ENCODE measurements around a stretch of chr3.

DNA sequence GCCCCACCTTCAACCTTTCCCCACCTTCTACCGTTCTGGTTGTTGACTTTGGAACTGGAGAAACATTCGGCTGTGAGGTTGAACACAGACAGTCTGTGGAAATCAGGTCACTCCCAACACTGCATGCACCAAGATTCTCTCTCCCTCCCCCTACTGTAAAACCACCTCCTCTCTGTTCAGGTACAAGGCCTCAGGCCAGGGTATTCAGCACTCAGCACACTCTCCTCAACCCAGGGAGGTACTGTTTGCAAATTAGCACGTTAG lies 4.0 kb upstream of the BDH1 start:
- PRO-cap: no peak

DNA sequence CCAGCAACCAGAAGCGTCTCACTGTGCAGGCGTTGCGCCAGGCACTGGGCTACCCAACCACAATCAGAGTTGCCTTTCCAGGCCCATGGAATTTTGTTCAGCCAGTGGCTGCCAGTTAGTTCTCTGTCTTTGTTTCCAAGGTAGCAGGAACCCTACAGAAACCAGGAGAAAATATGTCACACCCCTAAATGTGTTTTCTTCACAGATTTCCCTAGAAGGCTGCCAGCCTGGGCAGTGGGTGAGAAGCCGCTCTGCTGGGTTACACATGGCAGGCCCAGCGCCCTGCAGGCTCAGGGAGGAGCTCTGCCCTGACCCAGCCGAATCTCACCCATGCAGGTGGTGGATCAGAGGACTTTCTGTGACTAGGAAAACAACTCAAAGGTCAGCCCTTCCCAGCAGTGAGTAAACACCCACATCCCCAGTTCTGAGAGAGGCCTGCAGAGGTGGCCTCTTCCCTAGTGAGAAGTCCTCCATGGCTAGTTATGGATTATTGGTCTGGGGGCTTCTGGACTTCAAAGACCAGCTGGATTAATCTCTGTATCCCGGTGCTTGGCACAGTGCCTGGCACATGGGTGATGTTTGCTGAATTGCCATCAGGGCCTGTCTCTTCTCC lies 34.6 kb upstream of the BDH1 start:
- PRO-cap: no peak

DNA sequence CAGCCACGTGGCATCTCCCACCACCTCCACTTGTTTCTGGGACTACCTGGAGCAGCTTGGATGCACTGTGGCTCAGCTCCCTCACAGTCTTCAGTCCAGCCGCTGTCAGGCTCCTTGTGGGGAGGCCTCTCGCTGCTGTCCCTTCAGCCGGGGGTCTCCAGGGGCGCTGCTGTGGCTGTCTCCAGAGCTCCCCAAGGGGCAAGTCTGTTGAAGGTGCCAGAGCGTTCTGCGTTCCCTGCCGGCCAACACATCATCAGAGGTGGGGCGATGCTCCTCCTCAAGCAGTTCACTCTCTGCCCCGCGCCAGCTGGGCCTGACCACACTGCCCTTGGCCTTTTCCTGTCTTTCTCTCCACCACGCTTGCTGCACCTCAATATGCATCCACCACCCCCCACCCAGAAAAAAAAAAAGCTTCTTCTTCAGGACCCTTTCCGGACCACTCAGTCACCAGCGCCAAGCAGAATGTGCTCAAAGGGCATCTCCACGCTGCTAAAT lies 47.8 kb upstream of the BDH1 start:
- PRO-cap: no peak

DNA sequence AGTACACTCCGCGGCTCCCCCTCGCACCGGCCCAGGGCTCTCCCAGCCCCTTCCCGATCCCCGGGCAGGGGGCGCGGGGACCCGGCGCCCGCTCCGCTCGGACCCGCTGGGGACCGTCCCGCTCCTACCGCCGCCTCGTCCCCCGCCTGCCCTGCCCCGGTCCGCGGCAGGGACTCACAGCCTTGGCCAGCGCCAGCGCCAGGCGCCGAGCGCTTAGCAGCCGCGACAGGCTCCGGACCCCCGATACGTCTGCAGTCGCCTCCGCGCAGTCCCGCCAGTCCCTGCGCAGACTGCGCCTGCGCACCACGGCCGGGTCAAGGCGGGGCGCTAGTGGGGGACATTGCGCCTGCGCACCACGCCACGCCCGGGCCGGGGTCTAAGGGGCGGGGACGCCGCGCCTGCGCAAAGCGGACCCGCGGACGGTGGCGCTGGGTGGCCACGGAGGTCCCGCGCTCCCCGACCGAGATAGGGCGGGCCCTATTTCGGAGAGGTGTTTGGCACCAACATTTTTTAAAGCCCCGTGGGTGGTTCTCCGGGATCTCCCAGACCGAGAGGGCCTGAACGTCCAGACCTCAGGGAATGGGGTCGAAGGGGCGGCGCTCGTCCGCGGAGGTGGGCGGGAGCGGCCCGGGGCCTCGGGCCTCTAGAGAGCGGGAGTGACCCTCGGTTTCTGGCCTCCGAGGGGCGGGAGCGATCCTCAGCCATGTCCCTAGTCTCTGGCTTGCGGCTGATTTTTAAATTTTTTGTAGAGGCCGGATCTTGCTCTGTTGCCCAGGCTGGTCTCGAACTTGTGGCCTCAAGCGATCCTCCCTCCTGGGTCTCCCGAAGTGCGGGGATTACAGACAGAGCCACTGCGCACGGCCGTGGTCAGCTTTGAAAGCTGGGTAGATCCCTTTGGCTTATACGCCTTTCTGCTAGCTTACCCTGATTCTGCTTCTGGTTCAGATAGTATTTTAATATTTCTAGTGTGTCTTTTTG lies 72.1 kb upstream of the BDH1 start:
- PRO-cap: bidirectional peak, plus-strand start at position 363 of the sequence, minus-strand start at position 251 of the sequence

- PRO-cap: no peak
Measured at GRCh38 chr3:197639994-197640987, 84.5 kb upstream of the BDH1 start.

GRCh38 chr3:197654078-197654545 lies 82.6 kb downstream of the RUBCN start:
- PRO-cap: no peak

DNA sequence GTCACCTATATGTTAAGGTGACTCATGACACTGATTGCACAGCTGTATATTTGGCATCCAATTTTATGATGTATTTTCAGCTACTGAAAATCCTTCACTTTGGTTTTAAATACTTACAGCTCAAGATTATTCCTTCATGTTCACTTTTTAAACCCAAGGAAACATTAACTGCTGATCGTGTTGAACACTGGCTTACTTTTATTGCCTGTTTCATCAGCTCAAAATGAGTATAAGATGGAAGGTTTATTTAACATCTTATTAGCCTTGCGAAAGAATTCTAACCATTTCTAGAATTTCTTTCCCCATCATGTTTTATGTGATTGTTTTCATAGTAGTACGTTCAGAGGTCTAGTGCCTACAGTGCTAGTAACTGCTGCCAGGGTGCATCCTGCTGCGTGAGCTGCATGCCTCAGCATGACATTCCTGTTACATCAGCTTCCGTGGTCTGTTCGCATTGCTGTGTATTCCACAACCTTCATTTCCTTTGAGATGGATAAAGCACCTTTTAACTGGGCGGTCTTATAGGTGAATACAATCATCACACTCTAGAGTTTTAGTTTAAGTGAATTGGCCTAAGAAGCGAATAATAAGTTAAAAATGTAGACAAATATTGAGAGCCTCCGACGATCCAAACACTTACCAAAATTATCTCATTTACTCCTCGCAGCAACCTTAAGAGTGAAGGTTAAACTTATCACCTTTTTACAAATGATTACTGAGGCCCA lies 63.9 kb downstream of the LRCH3 start:
- PRO-cap: no peak

DNA sequence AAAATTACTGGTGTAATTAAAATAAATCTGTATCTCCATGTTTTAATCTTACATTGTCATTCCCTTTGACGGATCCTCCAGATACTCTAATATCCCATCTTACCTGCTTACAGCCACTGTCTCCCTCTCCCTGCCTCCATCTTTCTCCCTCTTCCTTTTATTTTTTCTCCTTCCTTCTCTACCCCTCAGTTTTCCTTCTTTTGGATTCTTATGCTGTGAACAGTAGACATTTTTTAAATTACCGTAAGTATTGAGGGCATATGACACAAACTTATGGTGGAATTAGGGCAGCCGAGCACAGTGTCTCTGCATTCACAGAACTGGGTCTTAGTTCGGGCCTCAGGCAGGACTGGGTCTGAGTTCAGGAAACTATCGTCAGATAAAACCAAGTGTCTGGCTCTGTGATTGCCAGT lies 146.1 kb downstream of the LMLN start:
- PRO-cap: no peak

All from SUDHL5 (cell line).